ENCODE results near the gene PPP2R1B.

- PRO-cap = no peak
- CAGE, long polyA plus RNA = no peak
Measured at GRCh38 chr11:110377030-110377592, 52.6 kb upstream of the FDX1 start.

DNA sequence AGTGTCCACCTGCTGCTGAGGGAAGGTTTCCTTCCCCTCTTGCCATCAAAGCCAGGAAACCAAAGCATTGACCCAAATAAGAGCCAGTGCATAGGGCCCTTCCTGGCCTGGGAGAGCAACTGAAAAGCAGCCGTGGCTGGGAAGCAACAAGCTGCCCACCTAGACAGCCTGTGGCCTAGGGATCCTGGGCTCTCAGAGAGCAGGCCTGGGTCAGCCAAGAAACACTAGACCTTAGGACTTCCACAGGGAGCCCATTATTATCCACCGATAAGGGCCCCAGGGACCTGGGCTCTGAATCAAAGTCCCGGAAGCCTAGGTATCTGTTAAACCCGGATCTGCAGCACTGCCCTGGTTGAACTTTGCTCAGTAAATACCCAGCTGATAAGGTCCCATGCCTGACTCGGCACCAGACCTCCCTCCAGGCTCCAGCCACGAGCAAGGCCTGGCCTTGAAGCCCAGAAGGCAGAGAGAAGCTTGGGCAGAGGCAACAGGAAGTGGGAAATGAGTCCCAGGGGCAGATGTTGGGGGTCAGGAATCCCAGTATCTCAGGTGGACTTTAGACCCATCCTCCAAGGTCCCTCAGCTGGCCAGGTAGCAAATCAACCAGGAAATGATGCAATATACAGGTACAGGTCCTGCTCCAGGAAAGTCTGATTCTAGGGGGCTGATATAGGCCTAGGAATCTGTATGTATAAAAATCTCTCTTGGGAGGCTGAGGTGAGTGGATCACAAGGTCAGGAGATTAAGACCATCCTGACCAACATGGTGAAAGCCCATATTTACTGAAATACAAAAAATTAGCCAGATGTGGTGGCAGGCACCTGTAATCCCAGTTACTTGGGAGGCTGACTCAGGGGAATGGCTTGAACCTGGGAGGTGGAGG lies 18.8 kb downstream of the POU2AF1 start:
- PRO-cap = no peak
- CAGE, long polyA plus RNA = no peak

GRCh38 chr11:111413658-111414902 lies 35.0 kb upstream of the POU2AF1 start:
- PRO-cap = no peak
- CAGE, long polyA plus RNA = no peak

GRCh38 chr11:111416181-111416891 lies 37.3 kb upstream of the POU2AF1 start:
- PRO-cap = unidirectional peak, plus-strand start at chr11:111416506
- CAGE, long polyA plus RNA = no peak

DNA sequence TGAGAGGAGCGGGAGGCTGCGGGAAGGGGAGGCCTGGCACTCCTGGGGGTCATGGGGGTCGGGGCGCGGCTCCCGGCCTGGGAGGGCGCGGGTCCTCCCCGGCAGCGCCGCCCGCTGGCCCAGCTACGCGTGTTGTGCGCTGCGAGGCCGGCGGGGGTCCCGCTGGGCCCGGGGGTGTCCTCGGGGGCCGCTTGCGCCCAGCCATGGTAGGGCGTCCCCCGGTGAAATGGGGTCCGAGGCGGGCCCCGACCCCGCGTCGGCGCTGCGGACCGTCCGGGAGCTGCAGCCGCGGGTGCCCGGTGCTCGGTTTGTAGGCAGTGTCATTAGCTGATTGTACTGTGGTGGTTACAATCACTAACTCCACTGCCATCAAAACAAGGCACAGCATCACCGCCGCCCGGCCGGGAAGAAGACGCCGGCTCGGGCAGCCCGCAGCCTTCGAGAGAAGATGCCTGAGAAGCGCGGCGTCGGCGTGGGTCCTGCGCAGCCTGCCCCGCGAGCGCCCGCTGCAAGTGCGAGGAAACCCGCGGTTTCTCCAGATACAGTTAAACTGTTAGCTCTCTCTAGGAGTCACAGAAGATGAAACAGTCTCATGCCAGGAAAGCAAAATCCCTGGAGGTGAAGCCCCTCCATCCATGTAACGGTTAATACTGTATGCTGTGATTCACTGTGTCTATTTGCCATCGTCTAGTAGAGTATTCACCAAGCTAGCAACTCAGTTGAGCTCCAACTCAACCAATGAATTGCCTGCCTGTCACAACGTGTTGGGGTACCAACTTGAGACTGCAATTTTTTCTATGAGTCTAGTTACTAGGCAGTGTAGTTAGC lies 667 bp upstream of the BTG4 start:
- PRO-cap = no peak
- CAGE, long polyA plus RNA = no peak

GRCh38 chr11:111559863-111560331 lies 19.4 kb downstream of the LAYN start:
- PRO-cap = no peak
- CAGE, long polyA plus RNA = no peak

- PRO-cap = no peak
- CAGE, long polyA plus RNA = no peak
Measured at GRCh38 chr11:111626526-111627456, 24.5 kb downstream of the SIK2 start.

DNA sequence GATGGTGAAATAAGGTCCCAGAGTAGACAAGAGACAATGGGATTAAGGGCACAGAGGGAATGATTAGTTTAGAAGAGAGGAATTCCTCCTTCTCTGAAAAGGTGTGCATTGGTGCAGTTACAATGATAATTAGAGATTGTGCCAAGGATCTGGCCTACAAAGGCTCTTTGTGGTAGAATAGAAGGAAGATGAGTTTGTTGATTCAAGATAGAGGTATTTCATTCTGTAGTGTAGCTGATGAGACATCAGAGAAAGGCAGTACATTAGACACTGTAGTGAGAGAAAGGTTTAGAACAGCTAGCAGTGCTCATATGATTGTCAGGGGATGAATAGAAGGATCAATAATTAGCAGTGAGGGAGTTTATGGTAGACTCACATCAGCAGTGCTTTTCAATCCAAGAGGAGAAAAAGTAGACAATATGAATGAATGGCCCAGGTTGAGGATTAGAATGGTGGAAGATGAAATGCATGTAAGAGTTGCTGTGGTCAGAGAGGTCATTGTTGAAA lies 28.8 kb downstream of the SIK2 start:
- PRO-cap = no peak
- CAGE, long polyA plus RNA = no peak

DNA sequence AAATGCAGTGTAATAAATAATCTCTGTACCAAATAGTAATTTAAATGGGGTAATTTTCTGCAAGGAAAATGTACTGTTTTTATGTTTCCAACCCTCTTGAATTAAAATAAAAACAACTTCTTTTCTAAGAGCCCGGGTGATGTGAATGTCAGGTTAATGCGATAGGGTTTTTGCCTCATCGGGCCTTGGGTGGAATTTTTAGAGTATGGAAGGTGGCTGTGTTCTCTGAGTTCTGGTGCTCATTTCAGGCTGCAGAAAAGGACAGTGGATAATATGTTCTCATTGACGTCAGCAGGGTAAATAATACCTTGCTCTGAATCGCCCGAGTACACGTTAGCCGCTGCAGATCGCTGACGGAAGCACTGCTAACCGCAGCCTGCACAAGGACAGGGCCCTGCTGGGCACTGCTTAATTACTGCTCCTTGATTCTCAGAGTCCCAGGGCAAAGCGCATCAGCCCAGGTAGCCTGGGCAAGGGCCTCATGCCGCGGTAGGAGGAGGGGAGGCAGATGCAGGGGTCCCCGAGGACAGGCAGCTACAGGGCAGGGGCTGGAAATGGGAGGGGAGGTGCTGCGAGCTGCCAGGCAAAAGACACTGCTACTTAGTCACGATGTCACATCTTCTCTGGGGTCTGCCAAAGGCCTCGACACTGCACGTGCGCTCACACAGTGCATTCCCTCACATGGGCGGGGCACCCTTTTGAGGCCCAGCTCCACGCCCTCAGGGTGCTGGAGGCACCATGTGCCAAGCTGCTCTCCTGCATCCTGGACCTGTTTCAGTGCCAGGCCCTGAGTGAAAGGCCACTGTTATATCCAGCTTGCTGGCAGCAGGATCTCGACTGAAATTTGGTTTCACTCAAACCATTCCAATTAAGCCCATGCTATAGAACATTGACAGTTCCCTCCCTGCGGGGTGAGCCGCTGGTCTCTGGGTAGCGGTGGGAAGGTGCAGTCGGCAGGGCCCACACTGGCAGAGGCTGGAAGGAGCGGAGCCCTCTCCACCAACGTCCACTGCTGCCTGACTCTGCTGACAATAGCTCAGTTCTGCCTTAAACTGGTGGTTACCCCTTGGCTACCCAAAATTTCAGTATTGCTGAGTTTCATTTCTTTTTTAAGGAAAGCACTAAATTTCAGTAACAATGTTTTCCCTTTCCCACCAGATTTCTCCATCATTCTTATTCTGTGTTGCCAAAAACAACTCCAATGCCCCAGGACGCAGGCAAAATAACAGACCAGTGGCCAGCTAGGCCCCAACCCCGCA lies 35.0 kb downstream of the PPP2R1B start:
- PRO-cap = no peak
- CAGE, long polyA plus RNA = no peak

- PRO-cap = no peak
- CAGE, long polyA plus RNA = no peak
Measured at GRCh38 chr11:111764761-111765053, 1.5 kb downstream of the PPP2R1B start.

DNA sequence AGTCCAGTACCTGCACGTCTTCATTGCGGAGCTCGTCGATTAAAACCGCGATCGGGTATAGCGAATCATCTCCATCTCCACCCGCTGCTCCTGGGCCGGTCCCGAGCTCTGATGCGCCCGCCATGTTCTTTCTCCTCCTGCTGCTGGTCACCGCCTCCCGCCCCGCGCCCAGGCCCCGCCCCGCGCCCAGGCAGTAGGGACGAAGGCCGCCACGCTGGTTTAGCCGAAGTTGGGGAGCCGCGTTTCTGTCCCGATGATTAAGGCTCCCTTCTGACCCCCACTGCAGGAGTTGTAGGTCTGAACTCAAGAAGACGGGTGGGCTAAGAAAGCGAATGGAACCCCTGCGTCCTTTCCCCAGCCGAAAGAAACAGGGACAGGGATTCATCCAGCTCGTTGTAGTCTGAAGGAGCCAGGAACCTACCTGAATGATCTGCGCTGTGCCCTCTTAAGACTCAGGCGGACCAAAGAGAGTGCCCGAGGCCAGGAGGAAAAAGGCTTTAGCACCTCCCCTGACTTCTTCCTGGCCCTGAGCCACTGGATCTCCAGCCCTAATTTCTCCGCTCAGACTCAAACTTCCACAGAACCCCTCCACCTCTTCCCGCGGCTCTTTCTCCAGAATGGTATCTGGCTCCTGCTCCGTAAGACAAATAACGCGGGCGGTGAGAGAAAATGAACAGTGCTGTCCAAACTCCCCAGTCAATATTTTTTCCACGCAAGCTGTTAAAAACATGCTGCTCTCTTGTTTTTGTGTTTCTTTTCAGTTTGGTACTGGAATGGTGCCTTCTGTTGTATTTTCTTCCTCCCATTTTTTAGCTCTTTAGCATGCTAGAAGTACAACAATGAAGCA lies at the start of gene PPP2R1B:
TSS of gene PPP2R1B (minus strand) at position 152 of the 847 bp plus-strand sequence.
- PRO-cap = bidirectional peak, plus-strand start at position 193 of the sequence, minus-strand start at position 131 of the sequence
- CAGE, long polyA plus RNA = no peak

DNA sequence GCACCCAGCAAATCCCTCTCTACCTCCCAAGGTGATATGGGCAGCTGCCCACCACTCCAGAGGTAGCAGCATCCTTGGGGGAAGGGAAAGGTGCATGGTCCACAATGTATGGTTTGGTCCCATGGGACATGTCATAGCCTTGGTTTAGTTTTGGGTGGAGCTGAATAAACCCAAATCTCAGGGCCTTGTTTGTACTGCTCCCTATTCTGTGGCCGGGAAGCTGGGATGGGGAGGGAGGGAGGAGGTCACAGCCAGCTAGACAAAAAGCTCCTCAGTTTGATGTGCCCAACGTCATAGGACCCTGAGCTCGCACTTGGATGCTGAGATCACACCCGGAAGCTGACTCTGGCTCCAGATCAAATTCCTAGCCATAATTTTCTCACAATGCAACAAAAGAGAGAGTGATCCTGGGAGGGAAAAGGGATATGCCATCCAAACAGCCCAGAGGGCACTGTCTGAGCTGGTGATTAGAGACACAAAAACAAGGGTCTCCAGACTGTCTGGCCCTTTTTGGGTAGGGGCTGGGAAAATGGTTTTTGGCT lies 1.4 kb downstream of the HSPB2 start:
- PRO-cap = no peak
- CAGE, long polyA plus RNA = no peak

DNA sequence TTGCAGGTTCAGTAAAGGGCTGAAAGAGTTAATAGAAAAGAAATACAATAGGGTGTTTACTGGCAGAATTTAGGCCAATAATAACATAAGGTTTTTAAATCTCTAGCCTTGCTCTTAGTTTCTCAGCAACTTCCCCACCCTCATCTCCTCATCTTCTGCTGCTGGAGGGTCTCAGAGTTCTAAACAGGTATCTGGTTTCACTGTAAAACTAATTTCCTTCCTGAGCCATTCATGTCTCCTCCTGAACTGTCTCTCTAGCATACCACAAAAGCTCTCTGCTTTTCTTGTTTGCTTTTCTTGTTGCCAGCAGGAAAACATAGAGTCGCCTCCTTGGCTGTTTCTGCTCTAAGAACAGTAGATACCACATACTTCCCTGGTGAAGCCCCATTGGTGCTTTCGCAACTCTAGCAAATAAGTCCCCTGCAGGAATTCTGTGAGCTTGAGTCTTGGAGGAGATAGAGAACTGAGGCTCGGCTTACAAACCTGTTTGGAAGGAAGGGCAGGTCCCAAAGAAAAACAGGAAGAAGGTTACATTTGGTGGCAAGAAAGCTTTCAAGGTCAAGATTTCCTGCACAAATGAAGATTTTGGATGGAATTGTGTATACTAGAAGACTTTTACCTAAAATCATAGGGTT lies 7.0 kb downstream of the DIXDC1 start:
- PRO-cap = no peak
- CAGE, long polyA plus RNA = no peak

- PRO-cap = no peak
- CAGE, long polyA plus RNA = no peak
Measured at GRCh38 chr11:111992402-111993010, 32.7 kb upstream of the DLAT start.

- PRO-cap = no peak
- CAGE, long polyA plus RNA = no peak
Measured at GRCh38 chr11:112128758-112129279, 35.1 kb downstream of the IL18 start.

- PRO-cap = no peak
- CAGE, long polyA plus RNA = no peak
Measured at GRCh38 chr11:112129806-112130216, 34.1 kb downstream of the IL18 start.

- PRO-cap = no peak
- CAGE, long polyA plus RNA = no peak
Measured at GRCh38 chr11:112175979-112176539, 747 bp downstream of the BCO2 start.

DNA sequence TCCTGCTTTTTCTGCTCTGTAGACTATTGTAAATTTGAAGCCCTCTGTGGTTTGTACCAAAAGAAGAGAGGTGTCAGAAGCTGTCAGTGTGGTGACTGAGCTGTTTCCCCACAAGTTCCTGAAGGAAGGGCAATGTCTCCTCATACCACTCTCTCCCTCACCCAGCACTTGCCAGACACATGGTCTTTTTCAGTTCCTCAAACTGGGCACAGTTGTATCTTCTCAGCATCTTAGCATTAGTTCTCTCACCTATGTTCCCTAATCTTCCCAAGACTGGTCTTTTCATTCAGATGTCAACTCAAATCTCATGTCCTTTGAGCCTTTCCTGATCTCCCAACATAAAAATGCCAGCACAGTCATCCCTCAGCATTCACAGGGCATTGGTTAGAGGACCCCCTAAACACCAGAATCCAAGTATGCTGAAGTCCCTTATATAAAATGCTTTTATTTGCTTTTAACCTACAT lies 4.4 kb downstream of the BCO2 start:
- PRO-cap = no peak
- CAGE, long polyA plus RNA = no peak

- PRO-cap = no peak
- CAGE, long polyA plus RNA = no peak
Measured at GRCh38 chr11:112293635-112293985, 33.0 kb upstream of the PLET1 start.

DNA sequence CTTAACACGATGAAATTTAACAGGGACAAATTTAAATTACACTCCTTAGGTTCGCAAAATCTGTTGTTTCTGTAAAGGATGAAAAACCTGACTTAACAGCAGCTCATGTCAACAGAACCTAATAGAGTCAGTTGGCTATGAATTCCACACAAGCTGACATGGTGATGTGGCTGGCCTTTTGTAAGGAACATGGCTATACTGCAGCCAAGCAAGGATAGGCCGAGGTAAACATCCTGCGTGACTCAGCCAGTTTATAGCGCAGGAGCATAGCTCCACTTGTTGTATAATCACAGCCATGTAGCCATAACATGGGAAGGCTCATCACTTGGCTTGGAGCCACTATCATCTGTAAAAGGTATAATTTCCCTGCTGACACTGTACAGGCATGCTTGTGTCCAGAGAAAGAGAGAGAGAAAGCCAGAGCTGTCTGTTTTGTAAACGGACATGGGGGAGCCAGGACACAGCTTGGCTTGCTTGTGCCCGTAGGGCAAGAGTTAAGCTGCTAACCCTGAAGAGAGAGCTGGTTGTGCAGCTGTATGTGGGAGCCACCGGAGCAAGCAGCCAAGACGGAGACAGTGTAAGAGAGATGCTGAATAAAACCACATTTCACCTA lies 104.3 kb upstream of the PLET1 start:
- PRO-cap = no peak
- CAGE, long polyA plus RNA = no peak

Measured in B cell (primary cell).